ENCODE data around the gene SNRNP70.

GRCh38 chr19:48495455-48495824, 16.2 kb downstream of the LMTK3 start:
- PRO-cap = no peak

- PRO-cap = no peak
Measured at GRCh38 chr19:48543098-48543882, 8.7 kb upstream of the SULT2B1 start.

DNA sequence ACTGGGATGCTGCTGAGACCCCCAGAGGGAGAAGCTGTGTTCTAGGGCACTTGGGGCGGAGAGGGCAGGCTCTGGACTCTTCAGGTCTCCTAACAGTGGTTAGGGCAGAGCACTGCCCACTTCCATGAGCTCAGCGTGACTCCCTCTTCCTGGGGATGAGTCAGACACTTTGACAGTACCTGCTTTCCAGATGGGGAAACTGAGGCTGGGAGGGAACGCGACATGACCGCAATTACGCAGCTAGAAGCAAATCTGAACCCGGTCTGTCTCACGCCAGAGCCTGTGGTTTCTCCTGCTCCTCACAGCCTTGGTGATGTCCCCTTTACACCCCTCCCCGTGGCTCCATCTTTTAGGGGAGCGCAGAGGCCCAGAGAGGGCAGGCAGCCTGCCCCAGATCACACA, 783 bp downstream of the SULT2B1 start:
- PRO-cap = no peak

DNA sequence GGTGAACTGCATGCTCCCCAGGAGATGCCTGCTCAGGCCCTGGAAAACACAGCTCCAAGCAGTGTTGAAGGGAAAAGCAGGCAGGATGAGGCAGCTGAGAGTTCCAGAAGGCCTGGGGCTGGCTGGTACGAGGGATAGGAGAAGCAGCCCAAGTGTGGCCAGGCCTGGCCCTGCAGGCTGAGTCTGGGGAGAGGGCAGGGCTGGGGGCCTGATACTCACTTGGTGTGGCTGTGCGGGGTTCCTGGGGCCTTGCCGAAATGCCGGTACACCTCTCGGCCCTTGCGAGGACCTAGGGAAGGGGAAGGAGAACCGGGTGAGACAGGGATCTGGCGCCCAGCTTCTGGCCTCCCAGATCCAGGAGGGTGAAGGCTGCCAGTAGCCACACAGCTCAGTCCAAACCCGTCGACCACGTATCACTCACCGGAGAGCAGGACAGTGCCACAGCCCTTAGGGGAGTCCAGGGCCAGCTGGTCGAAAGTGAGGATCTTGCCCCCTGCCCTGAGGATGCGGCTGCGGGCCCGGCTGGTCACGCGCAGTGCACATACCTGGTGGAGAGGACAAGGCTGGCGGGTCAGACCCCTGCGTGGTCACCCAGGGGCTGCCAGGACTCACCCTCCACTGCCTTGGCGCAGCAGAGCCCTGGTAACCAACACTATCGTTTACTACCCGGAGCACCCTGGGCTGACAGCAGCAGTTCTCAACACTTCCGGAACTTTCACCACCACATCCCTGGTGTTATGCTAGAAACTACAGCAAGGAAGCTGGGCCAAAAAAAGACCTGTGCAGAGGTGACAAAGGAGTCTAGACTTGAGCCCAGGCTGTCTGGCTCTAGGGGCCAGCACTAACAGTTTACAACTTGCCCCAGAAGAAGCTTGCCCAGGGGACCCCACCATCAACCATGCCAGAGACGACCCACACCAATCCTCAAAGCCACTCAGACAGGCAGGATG, 1.1 kb upstream of the FAM83E start:
- PRO-cap = no peak

DNA sequence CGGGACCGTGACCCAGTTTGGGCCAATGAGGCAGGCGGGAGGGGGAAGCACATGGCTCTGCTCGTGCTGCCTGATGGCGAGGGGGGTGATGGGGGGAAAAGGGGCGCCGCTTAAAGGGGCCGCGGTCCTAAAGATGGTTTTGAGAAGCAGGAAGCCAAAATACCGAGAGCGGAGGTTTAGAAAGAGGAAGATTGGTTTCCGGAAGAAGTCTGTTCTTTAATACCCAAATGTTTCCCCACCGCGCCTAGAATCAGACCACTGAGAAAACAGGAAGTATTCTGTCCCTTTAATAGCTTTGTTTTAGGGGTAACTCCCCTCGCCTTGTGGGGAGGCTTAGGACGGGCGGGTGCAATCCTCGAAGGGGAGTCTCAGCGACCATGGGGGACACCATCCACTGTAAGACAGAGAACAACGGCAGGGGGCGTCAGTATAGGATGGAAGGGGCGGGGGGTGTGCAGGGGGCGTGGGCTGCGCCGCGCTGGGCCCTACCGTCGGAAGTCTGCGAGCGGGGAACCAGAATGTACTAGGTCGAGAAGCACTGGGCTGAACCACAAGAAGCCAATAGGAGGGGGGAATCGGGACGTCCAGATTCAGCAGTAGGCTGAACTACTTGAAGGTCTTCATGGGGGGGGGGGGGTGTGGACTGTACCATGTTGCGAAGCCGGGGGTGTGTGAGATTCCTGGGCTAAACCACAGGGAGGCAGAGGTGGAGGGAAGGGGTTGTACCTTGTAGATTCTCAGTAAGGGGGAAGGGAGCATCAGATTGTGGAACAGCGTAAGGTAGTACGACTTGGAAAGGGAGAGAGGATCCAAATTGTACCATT, 784 bp upstream of the DBP start:
- PRO-cap = bidirectional peak, plus-strand start at position 25 of the sequence, minus-strand start outside the sequence; bidirectional peak, plus-strand start at position 740 of the sequence, minus-strand start at position 503 of the sequence

- PRO-cap = no peak
Measured at GRCh38 chr19:48638575-48639483, 1.6 kb upstream of the DBP start.

DNA sequence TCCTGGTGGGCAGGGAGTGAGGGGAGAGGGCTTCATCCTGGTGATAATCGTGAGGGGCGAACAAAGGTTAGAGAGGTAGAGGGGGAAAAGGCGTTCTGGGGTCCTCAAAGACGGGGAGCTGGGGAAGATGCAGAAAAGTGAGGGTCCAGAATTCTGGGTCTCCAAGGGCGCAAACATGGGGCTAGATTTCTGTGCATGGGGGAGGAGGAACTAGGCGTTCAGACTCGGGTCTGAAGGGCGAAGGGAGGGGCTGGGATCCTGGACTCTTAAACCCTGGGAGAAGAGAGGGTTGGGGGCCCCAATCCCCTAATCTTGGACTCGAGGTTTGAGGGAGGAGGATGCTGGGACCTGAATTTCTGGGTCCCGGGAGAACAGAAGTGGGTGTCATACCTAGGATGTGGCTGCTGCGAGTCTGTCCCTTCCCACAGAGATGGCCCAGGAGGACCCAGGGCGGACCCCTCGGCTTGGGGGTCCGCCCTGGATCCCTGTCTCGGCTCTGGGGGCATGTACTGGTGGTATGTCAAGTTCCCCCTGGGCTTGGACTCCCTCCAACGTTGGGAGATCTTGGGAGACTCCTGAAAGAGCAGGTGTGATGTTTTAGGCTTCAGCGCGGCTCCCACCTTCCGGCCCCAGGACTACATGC, 4.5 kb downstream of the MAMSTR start:
- PRO-cap = no peak

- PRO-cap = no peak
Measured at GRCh38 chr19:48716527-48717409, 2.8 kb downstream of the MAMSTR start.

DNA sequence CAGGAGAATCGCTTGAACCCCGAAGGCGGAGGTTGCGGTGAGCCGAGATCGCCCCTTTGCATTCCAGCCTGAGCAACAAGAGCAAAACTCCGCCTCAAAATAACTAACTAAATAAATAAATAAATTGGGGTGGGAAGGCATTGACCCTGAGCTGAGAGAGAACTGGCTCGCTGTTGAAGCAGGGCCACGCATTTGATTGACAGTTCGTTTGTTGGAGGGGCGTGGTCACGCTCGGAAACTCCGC, 276 bp upstream of the PPP1R15A start:
- PRO-cap = bidirectional peak, plus-strand start outside the sequence, minus-strand start at position 164 of the sequence

- PRO-cap = no peak
Measured at GRCh38 chr19:48881770-48882744, 9.8 kb downstream of the PPP1R15A start.

GRCh38 chr19:48964275-48964651, 846 bp upstream of the FTL start:
- PRO-cap = bidirectional peak, plus-strand start at chr19:48964399, minus-strand start at chr19:48964251

- PRO-cap = no peak
Measured at GRCh38 chr19:48967231-48967390, 2.0 kb downstream of the FTL start.

GRCh38 chr19:48967391-48968374, 2.6 kb downstream of the FTL start:
- PRO-cap = no peak

DNA sequence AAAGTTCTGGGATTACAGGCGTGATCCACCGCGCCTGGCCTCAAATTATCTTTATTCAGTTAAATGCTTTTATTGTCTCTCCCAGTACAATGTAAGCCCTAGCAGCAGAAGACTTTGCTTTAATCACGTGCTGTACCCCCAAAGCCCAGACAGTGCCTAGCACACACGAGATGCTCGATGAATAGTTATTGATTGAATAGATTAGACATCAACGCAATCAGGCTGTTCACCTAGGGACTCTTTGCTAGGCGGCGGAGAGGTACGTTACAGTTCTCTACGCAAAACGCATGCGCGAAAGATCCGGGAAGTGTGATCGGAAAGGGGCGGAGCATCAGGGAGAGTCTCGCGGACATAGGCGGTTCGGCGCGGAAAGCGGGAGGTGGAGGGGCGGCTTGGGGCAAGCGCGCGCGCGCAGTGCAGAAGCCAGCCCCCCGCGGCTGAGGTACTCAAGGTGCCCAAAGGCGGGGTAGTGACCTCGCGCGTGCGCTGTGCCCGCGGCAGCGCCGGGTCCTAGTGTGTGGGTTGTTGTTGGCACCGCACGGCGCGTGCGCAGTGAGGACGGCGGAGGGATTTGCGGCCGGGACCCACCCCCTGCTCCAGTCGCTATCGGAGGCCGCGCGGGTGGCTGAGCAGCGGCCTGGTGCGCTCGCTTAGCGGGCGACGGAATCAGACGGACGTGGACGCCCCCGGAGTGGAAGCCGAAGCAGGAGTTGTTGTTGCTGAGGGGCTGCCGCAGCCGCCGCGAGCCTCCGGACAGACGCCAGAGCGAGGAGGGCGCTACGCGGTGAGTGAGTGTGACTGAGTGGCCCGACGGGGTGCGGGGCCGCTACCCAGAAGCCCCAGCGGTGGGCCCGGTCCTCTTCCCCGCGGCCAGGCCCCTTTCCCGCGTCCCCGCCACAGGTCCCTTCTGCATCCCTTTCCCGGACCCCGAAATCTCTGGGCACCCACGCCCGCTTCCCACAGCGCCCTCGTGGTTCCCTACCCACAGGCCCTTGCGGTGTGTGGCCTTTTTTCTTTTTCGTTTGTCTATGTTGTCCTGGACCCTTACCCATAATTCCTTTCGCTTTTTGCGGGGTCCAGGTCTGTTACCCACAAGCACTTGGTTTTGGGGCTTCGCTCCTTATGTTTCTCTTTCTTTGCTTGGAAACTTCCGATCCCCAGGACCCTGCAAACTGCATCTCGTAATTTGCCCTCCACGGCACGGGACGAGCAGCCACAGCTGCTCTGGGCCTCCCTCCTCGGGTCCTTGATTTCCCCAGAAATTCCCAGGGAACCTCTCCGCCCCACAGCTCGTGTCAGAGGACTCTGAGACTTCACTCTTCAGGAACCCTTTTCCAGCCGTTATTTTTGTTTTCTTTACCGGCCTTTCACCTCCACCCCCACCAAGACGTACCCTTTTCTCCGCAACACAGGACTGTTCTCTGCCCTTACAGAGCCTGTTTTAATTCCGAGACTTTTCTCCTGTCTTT, at the start of gene SNRNP70:
Gene SNRNP70 (plus strand): TSS at position 599 of the 1,469 bp plus-strand sequence.
- PRO-cap = unidirectional peak, plus-strand start at position 599 of the sequence

DNA sequence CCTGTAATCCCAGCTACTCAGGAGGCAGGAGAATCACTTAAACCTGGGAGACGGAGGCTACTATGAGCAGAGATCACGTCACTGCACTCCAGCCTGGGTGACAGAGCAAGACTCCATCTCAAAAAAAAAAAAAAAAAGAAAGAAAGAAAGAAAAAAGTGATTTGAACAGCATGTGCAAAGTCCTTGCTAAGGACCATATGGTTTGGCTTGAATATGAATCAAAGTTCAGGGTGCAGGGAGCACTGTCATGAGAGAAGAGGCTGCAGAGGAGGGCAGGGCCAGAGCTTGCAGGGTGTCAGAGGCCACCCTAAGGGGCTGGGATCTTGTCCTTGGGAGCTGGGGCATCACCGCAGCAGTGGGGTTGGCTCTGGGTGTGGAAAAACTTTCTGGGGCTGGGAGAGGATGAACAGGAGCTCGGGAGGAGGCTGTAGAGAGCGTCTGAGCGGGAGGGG, 2.8 kb downstream of the TRPM4 start:
- PRO-cap = no peak

GRCh38 chr19:49165770-49166521, 8.4 kb downstream of the TRPM4 start:
- PRO-cap = no peak

DNA sequence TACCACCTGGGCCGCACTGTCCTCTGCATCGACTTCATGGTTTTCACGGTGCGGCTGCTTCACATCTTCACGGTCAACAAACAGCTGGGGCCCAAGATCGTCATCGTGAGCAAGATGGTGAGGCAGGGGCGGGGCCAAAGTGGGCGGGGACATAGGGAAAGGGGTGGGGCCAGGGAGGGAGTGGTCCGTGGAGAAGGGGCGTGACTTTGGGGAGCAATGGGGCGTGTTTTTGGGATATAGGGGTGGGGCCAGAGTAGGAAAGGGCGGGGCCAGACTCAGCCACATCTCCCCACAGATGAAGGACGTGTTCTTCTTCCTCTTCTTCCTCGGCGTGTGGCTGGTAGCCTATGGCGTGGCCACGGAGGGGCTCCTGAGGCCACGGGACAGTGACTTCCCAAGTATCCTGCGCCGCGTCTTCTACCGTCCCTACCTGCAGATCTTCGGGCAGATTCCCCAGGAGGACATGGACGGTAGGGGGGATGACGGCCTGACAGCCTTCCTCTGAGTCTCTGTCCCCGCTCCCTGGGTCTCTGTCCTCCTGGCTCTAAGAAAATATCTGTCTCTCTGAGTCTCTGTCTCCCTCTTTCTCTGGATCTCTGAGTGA, 42.8 kb downstream of the TRPM4 start:
- PRO-cap = no peak

GRCh38 chr19:49356946-49357662, 5.1 kb downstream of the TEAD2 start:
- PRO-cap = no peak

DNA sequence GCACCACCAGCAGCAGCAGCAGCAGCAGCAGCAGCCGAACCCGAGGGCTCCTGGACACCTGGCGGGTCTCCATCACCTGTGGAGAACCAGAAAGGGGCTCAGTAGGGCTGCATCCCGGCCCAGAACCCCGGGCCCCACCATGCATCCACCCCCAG, 97 bp downstream of the PTH2 start:
- PRO-cap = no peak

DNA sequence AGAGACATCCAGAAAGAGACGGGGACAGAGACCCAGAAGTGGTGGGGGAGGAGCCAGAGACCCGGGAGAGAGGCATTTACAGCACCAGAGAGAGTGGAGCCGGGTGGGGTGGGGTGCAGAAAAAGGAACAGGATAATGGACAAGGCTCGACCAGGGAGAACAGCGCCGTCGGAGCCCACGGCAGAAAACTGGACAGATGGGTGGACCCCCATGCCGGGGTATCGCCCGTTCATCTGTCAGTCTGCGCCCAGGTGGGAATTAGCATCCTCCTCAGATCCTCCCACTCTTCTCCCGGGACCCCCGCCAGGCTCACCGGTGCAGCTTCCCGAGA, 357 bp downstream of the SLC17A7 start:
- PRO-cap = no peak

Measured in ascending aorta (tissue), 1 donor.